ENCODE measurements around a stretch of chr1.

DNA sequence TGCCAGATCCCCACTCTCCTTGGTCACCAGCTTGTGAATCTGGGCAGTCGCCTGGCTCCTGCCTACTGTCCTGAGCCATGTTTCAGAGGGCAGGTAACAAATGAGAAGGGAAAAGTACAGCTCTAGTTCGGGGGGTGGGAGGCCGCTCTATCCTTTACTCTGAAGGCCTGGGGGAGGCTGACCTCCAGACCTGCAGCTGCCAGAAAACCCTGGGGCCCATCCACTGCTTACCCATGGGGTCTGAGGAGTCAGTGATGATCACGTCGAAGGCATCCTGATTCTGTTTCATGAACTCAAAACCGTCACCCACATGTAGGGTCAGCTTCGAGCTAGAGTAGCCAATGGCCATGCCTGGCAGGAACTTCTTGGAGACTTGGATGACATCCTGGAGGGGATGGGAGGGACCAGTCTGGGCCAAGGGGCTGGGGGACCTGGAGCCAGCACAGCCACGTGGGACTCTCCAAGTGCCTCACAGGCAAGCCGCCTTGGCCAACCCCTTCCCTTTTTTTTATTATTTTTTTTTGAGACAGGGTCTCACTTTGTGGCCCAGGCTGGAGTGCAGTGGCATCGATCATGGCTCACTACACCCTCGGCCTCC, 3.3 kb downstream of the SRM start:
- PRO-cap = no peak

DNA sequence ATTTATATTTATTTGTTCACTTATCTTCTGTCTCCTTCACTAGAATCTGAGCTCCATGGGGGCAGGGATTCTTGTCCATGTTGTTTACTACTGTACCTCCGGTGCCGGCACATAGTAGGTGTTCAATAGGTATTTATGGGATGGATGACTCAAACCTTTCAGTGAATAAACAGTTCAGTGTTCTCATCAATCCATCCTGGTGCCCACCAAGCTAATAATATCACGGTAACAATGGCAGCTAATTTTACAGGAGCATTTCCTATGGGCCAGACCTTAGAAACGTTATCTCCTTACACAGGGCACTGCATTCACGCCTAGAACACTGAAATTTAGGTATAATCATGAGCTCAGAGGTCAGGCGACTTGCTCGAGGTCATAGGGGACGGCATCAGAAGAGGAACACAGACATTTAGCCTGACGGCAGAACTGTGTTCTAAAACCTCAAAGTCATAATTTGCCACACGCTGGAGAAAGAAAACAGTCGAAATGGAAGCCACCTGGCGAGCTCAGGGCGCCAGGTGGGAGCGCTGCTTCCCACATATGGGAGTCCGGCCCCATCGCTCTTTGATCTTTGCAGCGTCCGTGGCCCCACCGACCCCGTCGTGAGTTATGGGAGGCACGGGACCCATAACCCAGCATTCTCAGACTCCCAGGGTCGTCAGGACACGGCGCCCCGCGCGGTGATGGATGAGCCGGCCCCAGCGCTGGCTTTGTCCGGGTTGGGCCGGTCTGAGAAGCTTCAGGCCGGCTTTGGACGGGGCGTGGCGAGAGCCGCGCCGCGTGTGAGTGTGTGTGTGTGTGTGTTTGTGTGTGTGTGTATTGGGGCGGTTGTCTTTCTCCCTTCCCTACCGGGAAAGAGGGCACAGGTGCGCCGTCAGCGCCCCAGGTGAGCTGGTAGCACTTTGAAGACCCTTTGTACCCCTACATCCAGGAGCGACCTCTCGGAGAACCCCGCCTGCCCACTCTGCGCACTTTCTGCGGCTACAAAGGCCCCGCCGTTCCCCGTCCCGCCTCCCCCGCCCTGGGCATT, 1.1 kb upstream of the DRAXIN start:
- PRO-cap = no peak

GRCh38 chr1:11746840-11747039, 10.8 kb downstream of the AGTRAP start:
- PRO-cap = no peak

GRCh38 chr1:11754063-11754941, 7.7 kb upstream of the C1orf167 start:
- PRO-cap = no peak

DNA sequence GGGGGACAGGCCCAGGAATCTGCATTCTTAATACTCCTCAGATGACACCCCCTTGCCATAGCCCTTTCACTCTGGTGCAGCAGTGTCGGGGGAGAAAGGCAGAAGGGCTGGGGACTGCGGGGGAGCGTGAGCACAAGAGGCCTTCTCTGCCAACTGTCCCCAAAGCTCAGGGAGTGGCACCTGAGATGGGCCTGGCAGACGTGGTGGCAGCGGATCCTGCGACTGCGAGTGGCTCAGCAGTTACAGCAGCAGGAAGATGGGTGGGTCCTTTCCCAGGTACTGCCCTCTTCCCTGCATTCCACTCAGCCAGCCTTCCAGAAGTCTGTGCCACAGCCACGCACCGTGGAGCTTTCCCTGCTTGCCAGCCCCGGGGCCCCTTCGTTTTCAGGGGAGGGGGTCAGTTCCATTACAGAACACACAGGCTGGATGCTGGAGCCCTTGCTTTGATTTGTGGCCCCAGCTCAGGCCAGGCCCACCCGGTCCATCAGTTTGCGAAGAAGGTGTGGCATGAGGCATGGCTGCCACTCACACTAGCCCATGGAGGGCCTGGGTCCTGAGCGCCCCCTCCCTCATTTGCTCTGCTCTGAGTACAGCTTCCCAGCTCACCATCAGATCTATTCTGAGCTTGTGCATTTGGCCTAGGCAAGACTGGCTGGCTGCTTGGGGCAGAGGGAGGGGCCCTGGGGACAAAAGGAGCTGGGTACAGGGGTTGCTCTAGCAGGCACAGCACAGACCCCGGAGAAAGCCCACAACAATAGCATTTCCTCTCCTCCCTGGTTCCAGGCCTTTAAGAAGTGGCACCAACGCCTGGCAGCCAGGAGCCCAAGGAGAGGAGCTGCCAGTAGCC, 17.1 kb downstream of the MTHFR start:
- PRO-cap = no peak

- PRO-cap = bidirectional peak, plus-strand start at chr1:11803682, minus-strand start at chr1:11803576
These were observed 2.2 kb downstream of the MTHFR start for GRCh38 chr1:11803385-11804161.

DNA sequence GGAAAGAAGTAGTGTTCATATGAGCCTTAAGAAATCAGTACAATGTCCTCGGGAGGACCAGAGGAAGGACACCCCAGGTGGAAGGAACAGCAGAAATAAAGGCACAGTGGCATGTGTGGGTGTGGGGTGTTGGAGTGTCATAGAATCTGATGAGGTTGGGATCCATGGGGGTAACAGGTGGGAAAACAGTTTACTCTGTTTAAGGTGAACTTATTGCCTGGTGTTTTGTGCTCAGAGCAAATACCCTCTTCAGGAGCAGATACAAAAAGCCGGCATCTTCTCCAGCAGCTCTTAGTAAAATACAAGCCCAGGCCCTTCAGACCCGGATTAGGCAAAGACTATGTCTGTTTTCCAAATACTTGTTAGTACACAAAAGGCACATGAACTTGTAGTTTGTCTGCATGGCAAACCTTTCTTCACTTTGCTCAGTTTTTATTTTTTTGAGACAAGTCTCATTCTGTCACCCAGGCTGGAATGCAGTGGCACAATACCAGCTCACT, 2.9 kb downstream of the NPPA start:
- PRO-cap = no peak

DNA sequence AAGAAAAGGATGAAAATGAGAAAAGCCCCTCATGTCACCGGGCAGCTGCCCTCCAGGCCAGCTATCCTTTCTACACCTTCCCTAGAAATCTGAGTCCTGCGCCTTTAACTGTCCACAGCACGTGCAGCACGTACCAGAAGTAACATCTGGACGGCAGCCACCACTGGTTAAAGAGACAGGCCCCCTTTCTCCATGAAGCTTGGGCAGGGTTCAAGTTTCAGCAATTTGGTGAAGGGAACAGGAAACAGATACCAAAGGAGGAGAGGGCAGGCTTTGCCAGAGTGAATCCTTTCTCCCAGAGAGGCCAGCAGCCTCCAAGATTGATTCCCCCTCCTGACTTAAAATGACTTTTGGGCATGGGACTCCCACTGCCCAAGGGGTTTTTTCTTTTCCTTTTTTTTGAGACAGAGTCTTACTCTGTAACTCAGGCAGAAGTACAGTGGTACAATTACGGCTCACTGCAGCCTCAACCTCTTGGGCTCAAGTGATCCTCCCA, 3.7 kb upstream of the KIAA2013 start:
- PRO-cap = no peak

- PRO-cap = no peak
These were observed 18.5 kb downstream of the MFN2 start for GRCh38 chr1:11998638-11999267.

DNA sequence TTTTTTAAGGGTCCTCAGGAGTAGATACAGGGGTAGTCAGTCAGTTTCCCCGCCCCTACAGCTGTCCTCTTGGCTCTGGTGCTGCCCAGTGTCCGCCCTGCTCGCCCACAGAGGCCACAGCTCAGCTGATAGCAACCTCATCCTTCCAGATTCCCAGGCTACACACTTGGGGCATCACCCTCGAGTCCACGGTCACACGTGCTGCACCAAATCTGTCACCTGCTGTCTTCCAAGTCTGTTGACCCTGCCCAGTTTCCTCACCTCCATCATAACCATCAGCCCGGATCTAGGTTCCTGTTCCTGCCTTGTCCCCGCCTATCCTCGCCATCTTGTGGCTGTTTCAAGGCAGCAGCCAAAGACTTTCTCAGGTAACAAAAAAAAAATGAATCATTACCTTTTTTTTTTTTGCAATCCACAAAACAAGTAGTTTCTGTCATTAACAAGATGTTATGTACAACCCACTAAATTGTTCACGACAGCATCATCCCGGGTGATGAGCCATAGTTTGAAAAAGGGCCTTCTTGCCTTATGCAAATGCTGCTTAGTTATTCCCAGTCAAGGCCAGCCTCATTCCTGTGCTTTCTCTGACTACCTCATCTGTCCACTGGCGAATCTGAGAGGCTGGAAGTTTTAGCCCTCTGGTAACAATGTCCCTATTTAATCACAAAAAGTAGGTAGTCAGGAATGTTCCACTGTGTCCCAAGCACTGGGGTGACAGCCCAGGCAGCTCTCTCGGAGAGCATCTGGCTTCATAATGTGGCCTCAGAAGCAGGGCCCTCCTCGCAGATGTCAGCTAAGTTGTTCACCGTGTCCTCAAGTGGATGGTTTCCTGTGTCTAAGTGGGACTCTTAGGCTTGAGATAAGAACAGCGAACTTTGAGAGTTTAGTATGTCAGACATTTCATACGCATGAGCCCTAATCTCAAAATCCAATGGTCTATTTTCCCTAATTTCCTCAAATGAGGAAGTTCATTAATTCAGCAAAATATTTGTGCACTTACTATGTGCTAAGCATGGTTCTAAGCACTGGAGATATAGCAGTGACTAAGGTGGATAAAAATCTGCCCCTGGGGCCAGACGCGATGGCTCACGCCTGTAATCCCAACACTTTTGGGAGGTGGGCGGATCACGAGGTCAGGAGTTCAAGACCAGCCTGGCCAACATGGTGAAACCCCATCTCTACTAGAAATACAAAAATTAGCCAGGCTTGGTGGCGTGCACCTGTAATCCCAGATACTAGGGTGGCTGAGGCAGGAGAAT, 4.8 kb upstream of the MIIP start:
- PRO-cap = no peak

GRCh38 chr1:12185352-12186534, 19.0 kb downstream of the TNFRSF1B start:
- PRO-cap = no peak

- PRO-cap = no peak
These were observed 29.7 kb downstream of the TNFRSF1B start for GRCh38 chr1:12196280-12197023.

DNA sequence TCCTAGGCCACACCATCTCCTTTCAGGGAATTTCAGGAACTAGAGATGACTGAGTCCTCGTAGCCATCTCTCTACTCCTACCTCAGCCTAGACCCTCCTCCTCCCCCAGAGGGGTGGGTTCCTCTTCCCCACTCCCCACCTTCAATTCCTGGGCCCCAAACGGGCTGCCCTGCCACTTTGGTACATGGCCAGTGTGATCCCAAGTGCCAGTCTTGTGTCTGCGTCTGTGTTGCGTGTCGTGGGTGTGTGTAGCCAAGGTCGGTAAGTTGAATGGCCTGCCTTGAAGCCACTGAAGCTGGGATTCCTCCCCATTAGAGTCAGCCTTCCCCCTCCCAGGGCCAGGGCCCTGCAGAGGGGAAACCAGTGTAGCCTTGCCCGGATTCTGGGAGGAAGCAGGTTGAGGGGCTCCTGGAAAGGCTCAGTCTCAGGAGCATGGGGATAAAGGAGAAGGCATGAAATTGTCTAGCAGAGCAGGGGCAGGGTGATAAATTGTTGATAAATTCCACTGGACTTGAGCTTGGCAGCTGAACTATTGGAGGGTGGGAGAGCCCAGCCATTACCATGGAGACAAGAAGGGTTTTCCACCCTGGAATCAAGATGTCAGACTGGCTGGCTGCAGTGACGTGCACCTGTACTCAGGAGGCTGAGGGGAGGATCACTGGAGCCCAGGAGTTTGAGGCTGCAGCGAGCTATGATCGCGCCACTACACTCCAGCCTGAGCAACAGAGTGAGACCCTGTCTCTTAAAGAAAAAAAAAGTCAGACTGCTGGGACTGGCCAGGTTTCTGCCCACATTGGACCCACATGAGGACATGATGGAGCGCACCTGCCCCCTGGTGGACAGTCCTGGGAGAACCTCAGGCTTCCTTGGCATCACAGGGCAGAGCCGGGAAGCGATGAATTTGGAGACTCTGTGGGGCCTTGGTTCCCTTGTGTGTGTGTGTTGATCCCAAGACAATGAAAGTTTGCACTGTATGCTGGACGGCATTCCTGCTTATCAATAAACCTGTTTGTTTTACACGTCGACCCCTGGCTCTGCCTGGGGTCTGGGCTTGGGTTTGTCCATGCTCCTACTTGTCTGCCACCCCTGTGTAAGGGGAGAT, 21.3 kb upstream of the VPS13D start:
- PRO-cap = no peak

DNA sequence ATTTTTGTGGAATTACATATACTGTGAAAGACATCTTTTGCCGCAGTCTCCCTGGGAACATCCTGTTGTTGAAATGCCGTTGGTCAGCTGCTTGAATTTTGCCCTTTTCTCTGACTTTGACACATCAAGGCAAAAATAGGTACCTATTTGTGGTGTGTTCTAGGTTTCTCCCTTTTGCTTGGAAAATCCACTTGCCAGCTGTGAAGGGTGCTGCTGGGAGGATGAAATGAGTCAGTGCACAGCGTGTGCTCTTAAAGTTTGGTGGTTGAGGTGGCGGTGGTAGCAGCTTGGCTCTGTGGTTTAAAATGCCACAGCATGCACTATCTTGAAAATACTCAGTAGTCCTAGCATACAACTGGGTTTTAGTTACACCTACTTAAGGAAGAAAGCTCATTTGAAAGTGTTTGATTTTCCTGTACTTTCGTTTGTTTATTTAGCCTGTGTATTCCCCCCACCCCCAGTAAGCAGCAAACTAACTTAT, 183.8 kb downstream of the DHRS3 start:
- PRO-cap = unidirectional peak, plus-strand start at position 190 of the sequence; unidirectional peak, plus-strand start at position 254 of the sequence

DNA sequence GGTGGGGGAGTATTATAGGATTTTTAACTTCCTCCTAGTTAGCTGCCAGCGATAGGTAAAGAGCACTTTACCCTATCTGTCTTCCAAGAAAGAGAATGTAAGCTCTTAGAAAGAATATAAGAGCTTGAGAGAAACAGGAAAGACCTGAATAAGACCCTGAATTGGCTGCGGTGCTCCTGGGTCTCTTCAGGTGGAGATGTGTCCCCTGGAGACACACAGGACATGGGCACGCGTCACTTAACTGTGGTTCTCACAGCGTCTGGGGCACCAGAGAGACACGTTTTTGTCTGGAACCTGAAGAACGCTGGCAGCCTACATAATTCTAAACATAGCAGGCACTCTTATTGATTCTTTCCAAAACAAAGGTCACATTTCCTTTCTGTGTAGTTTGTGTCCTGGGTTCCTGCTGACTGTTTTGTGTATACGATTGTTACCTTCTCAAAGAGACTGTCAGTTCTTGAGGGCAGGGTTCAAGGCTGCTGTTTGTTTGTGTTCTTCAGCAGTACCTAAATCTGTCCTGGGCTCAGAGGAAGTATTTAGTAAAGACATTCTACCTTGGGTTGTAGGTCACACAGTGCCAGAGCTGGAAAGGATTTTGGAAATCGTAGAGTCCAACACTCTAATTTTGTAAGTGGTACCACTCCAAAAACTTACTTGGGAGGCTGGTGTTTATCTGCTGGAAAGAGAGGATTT, 164.6 kb downstream of the DHRS3 start:
- PRO-cap = no peak

GRCh38 chr1:12457956-12458931, 159.8 kb downstream of the DHRS3 start:
- PRO-cap = no peak

DNA sequence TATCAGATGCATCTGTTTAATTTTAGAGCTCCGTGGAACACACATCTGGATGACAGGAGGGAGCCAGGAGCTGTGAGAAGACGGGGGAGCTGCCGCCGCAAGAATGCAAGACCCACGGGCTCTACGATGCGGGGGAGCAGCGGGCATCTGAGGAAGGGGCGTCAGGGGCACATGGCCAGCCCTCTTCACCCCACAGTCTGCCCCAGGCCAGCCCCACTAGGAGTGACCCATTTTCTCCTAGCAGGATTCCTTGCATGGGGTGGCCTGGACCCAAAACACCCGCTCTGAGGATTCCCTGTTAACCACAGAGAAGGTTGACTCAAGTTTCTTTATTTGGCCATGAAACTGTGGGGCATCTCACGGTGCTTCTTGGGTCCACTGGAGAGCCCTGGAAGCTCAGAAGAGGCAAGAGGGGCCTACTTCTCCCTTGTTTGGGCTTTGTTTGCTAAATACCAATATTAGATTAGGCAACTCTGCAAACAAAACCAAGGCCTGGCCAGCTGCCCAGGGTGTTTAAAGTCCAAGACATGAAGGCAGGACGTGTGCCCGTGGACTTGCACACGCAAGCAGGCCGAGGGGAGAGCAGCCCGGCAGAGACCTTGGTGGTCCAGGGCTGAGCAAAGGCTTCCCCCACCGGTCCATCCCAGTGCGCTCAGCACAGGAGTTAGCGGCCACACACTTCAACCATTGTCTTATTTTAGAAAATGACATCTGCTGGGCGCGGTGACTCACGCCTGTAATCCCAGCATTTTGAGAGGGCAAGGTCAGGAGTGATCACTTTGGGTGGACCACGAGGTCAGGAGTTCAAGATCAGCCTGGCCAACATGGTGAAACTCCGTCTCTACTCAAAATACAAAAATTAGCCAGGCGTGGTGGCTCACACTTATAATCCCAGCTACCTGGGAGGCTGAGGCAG, 89.7 kb downstream of the DHRS3 start:
- PRO-cap = no peak

DNA sequence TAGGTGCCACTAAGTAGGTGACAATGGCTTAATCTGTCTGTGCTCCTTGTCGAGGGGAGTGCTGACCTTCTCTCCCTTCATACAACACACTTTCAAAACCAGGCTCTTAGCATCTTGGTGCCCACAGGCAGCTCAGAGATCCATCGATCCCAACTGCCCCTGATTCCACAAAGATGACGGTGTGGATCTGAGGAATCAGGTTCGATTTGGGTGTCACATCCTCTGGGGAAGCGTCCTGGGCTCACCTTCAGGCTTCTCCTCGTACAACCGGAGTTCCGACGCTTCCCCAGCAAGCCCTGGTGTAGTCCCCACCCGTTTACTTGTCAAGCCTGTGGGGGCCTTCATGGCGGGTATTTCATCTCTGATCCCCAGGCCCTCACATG, 48.0 kb downstream of the DHRS3 start:
- PRO-cap = no peak

GRCh38 chr1:12573116-12573361, 45.0 kb downstream of the DHRS3 start:
- PRO-cap = no peak

- PRO-cap = bidirectional peak, plus-strand start at chr1:12595310, minus-strand start at chr1:12595244; bidirectional peak, plus-strand start at chr1:12595449, minus-strand start at chr1:12595377
These were observed 23.0 kb downstream of the DHRS3 start for GRCh38 chr1:12594660-12595780.

Data from pulmonary artery (tissue), 1 donor.